Measurements from ENCODE around the gene EPC1.

- PRO-cap, 2 experiments, result no peak in any of the 2 experiments
Measured at GRCh38 chr10:30219872-30220372, 129.2 kb downstream of the MTPAP start.

DNA sequence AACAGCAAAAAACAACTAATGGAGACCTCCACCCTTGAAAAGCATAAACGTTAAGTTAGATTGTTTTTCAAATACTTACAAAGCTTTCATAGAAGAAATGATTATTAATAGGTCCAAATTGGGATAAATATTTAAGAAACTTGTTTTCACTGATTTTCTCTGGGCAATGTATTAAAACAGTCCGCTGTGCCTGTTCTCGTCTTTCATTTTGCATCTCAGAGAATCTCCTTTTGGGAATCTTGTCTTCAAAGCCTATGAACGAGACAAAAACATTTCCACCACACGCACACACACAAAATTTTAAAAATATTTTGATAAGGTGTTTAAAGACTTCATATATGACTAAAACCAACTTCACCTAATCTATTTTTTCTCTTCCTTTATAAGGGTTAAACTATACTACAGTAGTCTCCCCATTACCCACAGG is 7.7 kb downstream of the MTPAP start:
- PRO-cap, 2 experiments, result no peak in any of the 2 experiments

GRCh38 chr10:30422845-30423753 is 10.9 kb upstream of the MAP3K8 start:
- PRO-cap, 2 experiments, result no peak in any of the 2 experiments

DNA sequence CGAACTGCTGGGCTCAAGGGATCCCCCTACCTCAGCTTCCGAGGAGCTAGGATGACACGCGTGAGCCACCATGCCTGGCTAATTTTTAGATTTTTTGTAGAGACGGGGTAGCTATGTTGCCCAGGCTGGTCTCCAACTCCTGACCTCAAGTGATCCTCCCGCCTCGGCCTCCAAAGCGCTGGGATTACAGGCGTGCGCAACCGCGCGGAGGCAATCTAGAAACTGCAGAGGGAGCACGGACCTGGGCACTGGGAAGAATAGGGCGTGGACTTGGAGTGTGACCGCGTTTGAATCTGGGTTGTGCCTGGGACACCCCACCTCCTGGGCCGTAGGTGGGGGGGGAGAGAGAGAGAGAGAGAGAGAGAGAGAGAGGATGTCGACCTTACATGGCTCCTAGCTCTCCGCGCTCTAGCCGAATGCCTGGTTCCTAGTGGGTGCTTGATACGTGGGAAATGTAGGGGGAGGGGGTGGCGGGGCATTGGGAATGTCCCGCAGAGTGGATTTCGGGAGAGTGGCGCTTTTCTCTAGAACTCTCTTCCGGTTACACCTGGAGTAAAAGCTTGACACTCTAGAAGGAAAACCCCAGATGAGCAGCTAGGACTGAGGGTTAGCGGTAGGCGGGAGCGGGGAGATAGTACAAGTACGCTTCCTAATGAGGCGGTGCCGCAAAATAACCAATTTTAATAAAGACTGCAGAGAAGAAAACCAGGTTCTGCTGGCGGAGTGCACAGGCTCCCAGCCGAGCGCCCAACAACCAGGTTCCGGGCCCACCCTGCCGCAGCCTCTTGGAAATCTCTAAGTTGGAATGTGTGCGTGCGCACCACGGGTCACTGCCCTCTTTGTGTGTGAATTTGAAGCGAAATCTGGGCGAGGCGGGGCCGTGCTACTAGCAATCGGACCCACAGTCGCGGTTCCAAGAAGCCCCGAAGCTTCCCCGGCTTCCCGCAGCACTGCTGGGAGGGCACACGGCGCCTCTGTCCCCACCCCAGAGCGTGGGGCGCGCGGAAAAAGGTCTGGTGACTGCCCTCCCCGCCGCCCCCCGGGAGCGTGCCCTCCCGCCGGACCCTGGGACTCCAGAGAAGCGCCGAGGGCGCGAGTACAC is 995 bp upstream of the MAP3K8 start:
- PRO-cap, 2 experiments, result peak in 2 of 2 experiments; most common plus-strand start position 585 of the sequence (in 1); most common minus-strand start position 952 of the sequence (in 2)

- PRO-cap, 2 experiments, result no peak in any of the 2 experiments
Measured at GRCh38 chr10:30443256-30443460, 9.2 kb downstream of the MAP3K8 start.

GRCh38 chr10:30444412-30444900 is 10.5 kb downstream of the MAP3K8 start:
- PRO-cap, 2 experiments, result no peak in any of the 2 experiments

DNA sequence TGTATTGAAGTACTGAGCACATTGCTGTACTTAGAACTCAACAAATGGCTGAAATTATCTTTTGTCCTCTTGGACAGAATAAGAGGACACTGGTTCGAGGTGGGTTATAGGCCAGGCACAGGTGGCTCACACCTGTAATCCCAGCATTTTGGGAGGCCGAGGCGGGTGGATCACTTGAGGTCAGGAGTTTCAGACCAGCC is 10.9 kb downstream of the MAP3K8 start:
- PRO-cap, 2 experiments, result no peak in any of the 2 experiments

GRCh38 chr10:30493906-30494246 is 59.9 kb downstream of the MAP3K8 start:
- PRO-cap, 2 experiments, result no peak in any of the 2 experiments

DNA sequence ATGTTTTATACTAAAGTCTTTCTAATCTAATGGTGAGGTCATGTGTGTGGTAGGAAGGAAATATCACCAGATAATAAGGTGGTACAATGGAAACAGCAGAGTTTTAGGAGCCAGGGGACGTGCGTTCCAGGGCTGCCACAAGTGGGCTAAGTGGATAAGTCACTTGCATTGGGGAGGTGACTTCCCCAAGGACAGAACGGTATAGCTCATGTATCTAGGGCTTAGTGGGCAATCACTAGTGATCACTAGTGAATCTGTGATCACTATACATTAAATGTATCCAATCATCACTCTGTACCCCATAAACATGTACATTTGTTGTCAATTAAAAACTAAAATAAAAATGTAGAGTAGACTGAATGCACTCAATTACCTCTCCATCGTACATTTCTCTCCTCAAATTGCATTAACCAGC is 15.1 kb upstream of the LYZL2 start:
- PRO-cap, 2 experiments, result no peak in any of the 2 experiments

- PRO-cap, 2 experiments, result no peak in any of the 2 experiments
Measured at GRCh38 chr10:30783122-30783643, 153.6 kb upstream of the LYZL2 start.

DNA sequence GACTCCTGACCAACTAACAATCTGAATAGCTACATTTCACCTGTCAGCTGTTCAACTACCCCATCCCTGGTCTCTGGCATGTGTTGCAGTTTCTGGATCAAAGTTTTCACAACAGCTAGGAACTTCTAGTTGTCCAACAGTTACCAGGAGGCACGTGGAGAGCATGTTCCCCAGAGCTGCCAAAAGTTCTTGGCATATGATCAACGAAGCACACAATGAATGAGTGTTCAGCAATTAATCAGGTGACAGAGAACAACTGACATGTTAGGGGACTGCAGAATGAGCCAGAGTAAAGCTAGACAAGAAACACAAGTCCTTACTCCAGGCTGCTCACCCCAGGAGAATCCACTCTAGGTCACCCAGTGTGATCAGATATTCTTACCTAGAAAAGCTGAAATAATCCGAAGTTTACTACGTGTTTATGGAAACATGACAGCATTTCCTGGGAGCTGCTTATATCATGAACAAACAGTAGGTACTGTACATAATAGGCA is 50.7 kb downstream of the ZNF438 start:
- PRO-cap, 2 experiments, result no peak in any of the 2 experiments

GRCh38 chr10:30989082-30989640 is 42.5 kb downstream of the ZNF438 start:
- PRO-cap, 2 experiments, result no peak in any of the 2 experiments

GRCh38 chr10:31051427-31052310 is 20.0 kb upstream of the ZNF438 start:
- PRO-cap, 2 experiments, result no peak in any of the 2 experiments

- PRO-cap, 2 experiments, result no peak in any of the 2 experiments
Measured at GRCh38 chr10:31071039-31072163, 39.7 kb upstream of the ZNF438 start.

GRCh38 chr10:31930157-31930820 is 1.7 kb upstream of the ARHGAP12 start:
- PRO-cap, 2 experiments, result no peak in any of the 2 experiments

DNA sequence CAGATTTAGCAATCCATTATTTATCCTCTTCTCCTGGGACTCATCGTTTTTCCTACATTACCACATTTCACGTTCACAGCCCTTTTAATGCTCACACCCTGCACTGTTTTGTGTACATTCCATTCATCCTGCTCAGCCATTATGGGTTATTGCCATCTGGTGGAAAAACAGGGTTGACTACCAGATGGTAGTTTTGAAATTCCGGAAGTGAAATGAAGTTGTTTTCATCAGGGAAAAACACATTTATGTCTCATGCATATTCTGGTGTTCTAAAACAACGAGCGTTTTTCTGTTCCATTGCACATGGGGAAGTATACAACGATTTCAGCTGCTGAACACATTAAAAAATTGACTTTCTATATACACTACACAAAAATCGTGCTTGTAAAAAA is 19.0 kb upstream of the ARHGAP12 start:
- PRO-cap, 2 experiments, result no peak in any of the 2 experiments

GRCh38 chr10:32021985-32022431 is 34.2 kb downstream of the KIF5B start:
- PRO-cap, 2 experiments, result no peak in any of the 2 experiments

- PRO-cap, 2 experiments, result no peak in any of the 2 experiments
Measured at GRCh38 chr10:32037080-32037685, 19.0 kb downstream of the KIF5B start.

- PRO-cap, 2 experiments, result no peak in any of the 2 experiments
Measured at GRCh38 chr10:32122902-32123379, 66.7 kb upstream of the KIF5B start.

DNA sequence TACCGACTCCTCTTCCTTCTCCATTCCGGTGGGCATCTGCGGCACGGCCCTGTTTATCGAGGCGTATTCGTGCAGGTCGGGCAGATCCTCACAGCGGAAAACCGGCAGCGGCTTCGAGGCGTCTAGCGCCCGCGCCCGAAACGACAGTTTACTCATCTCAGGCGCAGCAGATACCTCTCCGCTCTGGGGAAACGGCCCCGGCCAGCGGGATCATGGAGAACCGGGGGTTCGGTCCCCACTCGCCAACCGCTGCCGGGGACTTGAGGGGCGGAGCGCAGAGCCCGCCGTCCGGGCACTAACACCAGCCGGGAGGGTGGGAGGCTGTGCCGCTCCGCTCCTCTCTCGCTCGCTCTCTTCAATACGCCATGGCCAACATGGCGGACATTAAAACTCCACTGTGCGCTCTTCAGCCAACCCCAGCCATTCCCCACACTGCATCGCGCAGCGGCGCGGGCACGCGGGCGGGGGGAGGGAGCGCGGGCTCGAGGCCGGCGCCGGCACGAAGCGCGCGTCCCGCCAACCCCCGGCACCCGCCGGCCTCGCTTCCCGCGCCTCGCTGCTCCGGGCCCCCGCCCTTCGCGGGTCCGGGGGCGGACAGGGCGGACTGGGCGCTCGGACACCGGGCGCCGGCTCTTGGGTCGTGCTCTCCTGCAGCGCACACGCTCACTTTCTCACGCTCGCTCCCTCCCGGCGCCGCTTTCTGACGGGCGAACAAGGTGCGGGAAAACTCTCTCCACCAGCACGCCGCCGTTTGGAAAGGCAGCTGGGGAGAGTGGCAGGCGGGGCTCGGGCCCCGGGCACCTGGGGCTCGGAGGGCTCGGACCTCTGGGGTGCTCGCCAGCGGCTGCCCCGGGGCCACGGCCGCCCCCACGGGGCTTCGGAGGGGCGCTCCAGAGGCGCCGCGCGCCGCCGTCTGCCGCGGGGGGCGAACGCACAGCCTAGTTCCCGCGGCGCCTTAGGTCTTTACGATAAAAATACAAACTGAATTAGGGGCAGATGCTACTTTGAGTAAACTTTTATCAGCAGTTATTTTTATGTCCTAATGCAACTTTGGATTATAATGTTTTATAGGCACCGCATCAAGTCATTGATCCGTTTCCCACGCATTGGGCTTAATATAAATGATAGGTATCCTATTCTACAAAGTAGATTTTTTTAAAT is at the start of gene EPC1:
Gene EPC1, minus strand, starts transcription at position 399 of the 1,161 bp plus-strand sequence.
- PRO-cap, 2 experiments, result peak in 2 of 2 experiments; most common plus-strand start position 500 of the sequence (in 2); most common minus-strand start position 360 of the sequence (in 2)